Tongue (tissue), 2 donors: ENCODE results near the genes GALNT10 and HAND1.

GRCh38 chr5:151253590-151254132, 676 bp downstream of the GM2A start:
- RAMPAGE, long total RNA: no peak

DNA sequence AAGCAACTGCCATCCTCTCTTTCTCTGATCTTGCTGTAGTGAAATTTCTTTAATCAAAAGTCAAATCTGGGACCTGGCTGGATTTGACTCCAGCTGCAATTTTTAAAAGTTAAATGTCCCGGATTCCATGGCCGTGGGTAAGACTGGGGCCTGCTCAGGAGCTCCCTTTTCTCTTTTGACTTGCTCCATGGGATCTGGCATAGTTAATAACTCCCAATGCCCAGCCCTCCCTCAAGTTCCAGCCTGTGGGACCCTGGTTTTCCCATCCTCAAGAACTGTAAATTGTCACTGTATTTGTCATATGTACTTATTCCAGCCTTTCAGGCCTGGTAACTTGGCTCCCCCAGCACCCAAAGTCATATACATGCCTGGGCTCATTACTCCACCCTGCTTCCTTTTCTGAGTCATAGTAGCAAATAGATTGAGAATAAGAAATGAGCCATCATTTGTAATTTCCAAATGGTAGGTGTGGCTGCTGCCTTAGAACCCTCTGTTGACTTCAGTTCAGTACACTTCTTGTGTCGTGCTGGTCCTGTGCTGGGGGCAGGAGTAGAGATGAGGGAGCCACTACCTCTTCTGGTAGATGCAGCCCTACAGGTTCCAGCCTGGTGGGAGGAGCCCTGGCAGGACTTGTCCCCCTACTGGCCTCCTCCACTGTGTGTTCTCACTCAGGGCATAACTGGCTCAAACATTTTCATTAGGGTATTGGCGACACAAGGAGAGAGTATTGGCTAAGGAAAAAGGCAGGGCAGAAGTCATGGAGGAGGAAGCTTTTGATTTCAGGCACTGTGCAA, 11.0 kb downstream of the GM2A start:
- RAMPAGE, long total RNA: no peak

DNA sequence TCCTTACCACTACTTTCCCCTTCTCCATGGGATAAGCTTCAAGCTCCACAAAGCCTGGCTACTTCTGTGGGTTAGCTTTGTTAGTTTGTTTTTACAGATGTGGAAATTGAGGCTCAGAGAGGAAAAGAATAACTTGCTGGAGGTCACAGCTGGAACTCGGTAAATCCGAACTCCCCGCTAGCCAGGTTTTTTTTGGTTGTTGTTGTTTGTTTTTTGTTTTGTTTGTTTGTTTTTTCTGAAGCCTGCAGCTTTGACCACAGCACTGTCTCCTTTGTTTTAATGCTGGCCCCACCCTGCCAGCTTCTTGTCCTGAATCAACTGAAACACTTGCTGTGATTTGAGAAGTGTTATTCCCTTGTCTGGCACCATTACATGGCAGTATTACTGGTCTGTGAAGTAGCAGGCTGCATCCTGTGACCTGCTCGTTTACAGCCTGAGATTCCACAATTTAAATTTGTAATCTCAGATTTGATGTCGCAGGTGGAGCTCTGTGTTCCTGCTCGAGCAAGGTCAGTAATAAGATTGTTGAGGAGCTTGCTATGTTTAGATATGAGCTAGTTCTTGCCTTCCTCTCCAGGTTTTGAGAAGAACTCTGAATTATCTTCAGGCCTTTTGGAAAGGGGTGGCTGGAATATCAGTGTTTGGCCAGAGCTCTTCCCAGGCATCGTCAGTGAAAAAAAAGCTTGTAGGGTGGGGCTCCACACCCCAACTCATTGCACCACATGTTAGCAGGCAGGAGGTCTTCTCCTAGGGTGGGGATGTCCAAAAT, 1.5 kb upstream of the SLC36A2 start:
- RAMPAGE, long total RNA: no peak

GRCh38 chr5:151366402-151366787, 19.0 kb upstream of the SLC36A2 start:
- RAMPAGE, long total RNA: no peak

GRCh38 chr5:151570066-151570387, 21.1 kb downstream of the FAT2 start:
- RAMPAGE, long total RNA: no peak

DNA sequence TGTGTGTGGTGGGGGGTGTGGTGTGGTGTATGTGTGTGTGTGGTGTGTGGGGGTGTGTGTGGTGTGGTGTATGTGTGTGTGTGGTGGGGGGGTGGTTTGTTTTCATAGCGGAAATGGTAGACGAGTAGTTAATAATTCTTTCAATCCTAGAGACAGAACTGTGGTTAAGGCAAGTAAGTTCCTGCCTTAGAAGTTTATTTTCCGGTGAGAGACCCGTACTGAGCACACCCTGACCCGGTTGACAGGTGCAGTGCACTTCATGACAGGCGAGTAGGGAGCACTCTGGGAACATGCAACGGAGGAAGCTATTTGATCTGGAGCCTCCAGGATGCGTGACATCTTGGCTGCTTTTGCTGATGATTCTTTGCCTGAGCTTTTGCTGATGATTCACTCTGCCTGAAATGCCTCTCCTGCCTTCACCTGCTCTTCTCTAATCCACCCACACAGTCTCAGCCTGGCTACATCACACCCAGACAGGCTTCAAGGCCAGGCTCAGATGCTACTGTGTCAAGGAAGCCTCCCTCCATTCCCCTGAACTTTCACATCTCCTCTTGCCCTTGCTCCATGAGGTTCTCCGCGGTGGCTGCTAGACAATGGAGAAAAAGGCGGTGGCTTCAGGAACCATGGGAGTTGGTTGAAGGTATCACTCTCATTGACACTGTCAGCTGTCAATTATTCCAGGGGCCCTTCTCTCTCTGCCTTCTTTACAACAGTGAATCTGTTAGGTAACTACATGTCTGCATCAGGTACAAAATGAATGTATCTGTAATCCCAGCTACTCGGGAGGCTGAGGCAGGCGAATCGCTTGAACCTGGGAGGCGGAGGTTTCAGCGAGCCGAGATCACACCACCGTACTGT, 22.0 kb upstream of the FAT2 start:
- RAMPAGE, long total RNA: no peak

- RAMPAGE, long total RNA: no peak
Measured at GRCh38 chr5:151637571-151638235, 46.6 kb upstream of the FAT2 start.

DNA sequence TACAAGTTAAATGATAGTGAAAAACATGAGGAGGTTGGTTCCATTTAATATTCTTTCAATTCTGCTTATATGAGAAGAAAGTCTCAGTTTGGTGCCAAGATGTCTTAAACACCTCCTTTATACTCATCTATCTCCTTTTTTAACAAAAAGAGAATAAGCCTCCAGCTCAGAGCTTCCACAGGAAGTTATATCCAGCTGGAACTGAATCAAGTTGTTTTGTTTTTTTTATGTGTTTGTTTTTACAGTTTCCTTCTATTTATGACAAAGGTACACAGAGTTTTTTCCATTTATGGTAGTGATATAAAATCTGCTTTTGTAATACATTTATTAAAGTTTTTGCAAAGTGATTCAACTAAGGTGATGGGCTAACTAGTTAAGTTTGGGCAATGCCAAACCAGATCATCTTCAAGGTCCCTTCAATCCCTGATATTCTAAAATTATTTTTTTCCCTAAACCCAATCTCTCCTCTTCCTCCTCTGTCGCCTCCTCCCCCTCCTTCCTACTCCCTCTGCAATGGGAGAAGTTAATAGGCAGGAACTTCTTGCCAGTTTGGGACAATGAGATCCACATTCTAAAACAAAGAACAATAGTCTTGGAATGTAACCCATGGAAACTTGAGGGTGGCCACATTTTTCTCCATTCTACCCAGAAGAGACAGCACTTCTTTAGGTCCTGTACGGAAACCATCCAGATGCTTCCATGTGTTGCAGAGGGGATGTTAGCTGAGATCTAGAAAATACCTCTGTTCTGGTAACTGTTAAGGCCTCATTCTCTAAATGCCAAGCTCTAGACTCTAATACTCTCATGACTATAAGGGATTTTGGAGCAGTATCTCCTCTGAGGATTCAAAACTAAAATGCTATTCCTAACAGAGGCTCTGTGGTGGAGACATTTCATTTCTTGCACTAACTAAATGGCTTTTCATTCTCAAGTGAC, 10.1 kb downstream of the SPARC start:
- RAMPAGE, long total RNA: no peak

DNA sequence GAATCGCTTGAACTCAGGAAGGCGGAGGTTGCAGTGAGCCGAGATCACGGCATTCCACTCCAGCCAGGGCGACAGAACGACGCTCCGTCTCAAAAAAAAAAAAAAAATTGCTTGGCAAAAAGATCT, 1.9 kb upstream of the G3BP1 start:
- RAMPAGE, long total RNA: no peak

GRCh38 chr5:151773944-151774305, 2.2 kb downstream of the G3BP1 start:
- RAMPAGE, long total RNA: no peak

DNA sequence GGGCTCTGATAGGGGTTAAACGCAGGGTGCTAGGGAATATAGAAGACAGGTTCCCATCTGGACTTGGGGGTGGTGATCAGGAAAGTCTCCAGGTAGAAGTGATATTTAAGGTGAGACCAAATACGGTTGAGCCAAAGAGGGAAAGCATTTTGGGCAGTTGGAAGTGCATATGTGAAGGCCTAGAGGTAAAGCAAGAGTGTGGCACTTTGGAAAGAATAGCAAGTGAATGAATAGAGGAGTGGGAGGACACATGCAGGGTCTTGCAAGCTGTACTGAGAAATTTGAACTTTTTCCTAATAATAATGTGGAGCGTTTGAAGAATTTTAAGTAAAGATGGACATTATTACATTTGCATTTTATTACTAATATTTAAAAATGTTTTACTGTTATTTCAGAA, 59.4 kb downstream of the GLRA1 start:
- RAMPAGE, long total RNA: no peak

- RAMPAGE, long total RNA: no peak
Measured at GRCh38 chr5:152861332-152861734, 456.3 kb upstream of the NMUR2 start.

GRCh38 chr5:153740038-153740384, 249.5 kb downstream of the GRIA1 start:
- RAMPAGE, long total RNA: no peak

- RAMPAGE, long total RNA: no peak
Measured at GRCh38 chr5:154002076-154002518, 36.6 kb downstream of the FAM114A2 start.

DNA sequence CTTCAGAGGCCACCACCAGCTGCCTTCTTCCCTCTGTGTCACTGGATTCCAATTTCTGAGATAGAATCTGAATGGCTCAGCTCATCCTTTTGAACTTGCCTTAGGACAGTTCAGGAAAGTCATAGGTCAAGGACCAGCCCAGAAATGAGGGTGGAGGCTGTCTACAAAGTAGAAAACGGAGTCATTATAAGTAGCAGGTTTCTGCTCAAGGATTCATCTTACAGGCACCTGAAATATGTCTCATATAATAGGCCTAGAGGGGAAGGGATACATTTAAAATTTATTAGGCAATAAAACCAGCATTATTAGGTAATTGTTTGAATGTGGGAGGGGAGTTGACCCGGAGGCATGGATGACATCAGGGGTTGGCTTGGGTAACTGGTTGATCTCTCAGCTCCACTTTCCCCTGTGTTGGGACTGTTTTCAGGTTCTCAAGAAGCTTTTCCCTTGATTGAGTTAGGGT, 11.9 kb upstream of the GALNT10 start:
- RAMPAGE, long total RNA: no peak

DNA sequence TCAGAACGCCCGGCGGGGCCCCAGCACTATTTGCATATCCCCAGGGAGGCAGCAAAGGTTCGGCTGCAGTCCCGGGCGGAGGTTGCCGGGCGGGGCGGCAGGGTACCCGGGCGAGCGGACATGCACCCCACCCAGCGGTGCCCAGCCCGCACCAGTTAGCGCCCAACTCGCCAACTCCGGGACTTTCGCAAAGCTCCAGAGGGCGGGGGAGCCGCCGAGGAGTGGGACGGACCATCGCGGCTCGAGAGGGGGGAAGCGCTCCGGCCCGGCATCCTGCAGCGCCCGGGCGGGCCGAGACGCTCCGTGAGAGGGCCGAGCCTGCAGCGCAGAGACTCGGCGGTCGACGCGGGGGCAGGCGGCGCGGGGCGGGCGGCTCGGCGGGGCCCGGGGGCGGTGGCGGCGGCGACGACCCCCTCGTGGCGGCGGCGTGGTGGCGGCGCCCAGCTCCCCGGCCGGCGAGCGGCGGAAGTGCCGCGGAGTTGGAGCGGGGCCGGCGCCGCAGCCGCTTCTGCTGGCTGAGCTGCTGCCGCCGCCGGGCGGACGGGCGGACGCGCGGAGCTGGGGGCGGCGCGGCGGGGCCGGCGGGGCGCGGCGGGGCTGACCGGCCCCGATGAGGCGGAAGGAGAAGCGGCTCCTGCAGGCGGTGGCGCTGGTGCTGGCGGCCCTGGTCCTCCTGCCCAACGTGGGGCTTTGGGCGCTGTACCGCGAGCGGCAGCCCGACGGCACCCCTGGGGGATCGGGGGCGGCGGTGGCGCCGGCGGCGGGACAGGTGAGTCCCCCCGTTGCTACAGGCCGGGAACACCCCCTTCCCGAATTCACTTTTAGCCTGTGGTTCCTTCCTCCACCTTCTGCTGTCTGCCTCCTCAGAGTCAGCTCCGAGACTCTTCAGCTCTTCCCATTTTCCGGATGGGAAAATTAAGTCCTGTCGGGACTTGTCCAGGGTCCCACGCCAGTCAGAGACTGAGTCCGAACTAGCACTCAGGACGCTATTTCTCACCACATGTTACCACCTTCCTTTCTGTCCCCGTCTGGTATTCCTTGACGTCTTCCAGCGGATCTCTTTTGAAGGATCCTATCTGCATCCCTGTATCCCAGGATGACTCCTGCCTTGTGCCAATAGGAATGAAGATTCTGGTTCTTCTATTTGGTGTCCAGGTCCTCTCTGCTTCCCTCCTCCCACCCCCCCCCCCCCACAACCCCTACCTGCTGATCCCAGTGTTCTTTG, at the start of gene GALNT10:
Gene GALNT10 (plus strand): TSS at position 477 of the 1,225 bp plus-strand sequence.
- RAMPAGE, long total RNA: no peak

- RAMPAGE, long total RNA: no peak
Measured at GRCh38 chr5:154287084-154287531, 96.6 kb downstream of the GALNT10 start.

DNA sequence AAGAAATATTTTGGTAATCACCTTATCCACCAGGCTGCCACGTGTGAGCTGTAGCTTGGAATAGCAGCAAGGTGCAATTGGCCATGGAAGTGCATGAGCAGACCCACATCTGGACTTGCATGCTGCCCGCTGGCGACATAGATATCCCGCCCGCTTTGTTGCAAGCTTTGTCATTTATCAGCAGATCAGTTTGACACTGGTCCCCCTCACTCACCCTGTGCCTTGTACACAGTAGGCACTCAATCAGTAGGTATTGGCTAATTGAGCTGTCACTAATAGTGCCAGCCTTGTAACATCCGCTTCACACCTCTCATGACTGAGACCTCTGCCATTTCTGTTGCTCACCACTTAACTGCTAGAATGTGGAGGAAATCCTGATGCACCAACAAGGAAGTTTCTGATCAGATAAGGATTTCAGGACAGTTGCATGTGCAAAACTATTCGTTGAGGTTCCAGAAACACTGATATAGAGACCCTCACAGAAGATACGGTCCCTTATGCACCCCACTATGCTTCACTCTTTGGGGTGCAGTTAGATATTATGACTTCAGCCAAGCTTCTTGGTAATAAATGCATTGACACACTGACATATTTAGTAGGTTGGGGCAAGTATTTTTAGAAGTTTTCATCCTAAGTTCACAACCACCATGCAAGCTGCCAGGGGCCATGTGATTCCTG, 10.7 kb downstream of the SAP30L start:
- RAMPAGE, long total RNA: no peak

- RAMPAGE, long total RNA: no peak
Measured at GRCh38 chr5:154478010-154479094, at the start of gene HAND1. Gene HAND1 (minus strand): TSS chr5:154478227.

DNA sequence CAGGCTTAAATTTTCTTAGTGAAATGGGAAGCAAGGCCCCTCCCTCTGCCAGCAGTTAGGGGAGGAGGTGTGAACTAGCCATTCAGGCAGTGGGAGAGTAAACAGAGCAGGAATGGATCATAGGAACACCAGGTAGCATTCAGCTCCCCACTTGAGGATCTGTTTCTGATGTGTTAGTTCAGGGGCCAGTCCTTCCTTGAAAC, 21.3 kb downstream of the FAXDC2 start:
- RAMPAGE, long total RNA: no peak